Left ventricle myocardium (tissue), 1 donor: Measurements from ENCODE around the gene BIRC6.

DNA sequence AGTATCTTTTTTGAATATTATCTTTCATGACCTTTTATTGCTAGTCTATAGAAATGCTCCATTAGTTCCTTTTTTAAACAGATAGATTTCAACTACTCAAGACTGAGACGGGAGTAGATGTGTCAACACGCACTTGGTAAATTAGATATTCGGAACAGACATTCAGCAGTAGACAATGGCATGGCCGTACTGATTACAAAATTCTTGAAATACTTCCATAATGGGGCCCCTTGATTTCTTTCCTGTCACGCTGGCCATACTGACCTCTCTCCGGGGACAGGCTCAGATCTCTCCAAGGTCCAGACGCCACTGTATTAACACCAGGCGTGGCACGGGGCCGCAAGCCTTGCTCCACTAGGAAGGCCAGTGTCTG is 2.5 kb upstream of the EHD3 start:
- PRO-cap = unidirectional peak, plus-strand start at position 257 of the sequence; bidirectional peak, plus-strand start at position 285 of the sequence, minus-strand start at position 313 of the sequence

DNA sequence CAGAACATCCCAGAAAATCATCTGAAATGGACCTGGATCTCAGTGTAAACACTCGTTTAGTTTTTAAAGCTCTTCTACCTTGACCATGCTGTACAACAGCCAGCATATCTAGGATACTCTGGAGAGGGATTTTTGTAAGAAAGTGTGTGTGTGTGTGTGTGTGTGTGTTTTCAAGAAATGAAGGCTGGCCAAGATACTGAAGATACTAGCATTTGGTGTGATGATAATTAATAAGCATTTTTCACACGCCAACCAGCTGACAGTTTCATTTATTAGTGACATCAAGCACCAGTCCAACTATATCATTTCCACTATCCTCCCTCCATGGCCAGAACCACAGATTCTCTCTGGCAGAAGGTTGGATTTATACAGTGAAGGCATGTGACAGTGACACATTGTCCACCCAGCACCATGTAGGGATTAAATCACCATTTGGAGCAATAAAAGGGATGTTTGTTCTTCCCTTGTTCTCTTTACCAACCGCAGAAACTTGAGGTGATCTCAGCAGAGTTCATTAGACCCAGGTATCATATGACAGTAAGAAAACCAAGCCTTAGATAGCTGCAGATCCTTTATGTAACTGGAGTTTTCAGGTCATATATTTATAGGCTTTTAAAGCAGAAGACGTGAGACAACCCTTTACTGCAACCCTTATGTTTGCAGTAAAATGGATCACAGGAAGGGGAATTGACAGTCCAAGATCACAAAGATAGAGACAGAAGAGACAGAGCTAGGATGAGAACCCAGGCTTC is 80.3 kb downstream of the XDH start:
- PRO-cap = no peak

DNA sequence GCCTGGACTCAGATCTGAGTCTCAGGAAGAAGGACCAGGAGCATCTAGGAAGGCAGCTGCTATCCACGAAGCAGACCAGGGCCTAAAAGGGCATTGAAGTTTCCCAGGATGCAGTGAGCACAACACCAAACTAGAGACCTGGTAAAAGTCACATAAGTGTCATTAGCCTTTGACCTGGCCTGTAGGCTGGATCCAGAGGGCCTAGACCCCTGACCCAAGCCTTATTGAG is 127.2 kb upstream of the SRD5A2 start:
- PRO-cap = no peak

GRCh38 chr2:31907176-31907630 is 103.6 kb downstream of the MEMO1 start:
- PRO-cap = no peak

GRCh38 chr2:31941007-31941872 is 69.6 kb downstream of the MEMO1 start:
- PRO-cap = no peak

- PRO-cap = no peak
Observed at GRCh38 chr2:32235191-32235755, 29.4 kb downstream of the NLRC4 start.

- PRO-cap = no peak
Observed at GRCh38 chr2:32305394-32306282, 27.9 kb downstream of the YIPF4 start.

DNA sequence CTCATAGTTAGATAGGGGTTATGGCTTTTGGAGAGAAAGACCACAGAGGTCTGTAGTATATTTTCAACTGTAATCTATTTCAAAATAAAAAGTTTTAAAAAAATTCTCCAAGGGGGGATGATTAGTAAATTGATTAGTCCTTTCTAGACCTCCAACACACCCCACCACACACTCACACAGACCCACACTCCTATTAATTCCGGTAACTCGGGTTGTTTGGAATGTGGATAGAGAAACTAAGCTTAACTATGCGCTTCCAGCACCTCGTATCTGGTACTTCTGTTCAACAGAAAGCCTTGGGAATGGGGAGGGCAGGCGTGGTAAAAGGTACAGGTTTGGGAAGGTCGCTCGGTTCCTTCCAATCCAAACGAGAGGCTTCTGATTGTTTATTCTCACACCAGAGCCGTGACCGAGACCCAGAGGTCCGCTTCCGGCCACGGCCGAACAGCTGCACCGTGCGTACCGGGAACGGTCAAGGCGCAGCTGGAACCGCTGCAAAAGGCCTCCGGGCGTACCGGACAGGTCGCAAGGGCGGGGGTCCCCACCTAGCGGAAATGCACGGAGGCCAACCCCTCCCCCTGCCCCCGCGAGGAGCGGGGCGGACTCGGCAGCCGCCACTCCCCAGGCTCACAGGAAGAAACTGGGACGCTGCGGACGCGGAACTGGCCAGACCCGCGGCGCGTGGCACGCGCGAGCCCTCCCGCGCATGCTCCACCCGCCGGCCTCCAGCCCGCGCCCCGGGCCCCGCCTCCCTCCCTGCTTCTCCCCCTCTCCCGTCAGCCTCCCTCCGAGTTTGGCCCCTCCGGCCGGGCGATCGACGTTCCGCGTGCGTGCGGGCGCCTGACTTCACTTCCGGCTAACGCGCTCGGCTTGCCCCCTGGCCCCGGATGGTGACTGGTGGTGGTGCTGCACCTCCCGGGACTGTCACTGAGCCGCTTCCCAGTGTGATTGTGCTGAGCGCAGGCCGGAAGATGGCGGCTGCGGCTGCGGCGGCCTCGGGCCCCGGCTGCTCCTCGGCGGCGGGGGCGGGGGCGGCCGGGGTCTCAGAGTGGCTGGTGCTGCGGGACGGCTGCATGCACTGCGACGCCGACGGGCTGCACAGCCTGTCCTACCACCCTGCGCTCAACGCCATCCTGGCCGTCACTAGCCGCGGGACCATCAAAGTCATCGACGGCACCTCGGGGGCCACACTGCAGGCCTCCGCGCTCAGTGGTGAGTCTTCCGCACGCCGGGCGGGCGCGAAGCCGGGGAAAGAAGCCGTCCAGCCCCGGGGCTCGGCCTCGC is at the start of gene BIRC6:
Gene BIRC6, plus strand, starts transcription at position 749 of the 1,284 bp plus-strand sequence.
- PRO-cap = bidirectional peak, plus-strand start at position 942 of the sequence, minus-strand start at position 664 of the sequence

DNA sequence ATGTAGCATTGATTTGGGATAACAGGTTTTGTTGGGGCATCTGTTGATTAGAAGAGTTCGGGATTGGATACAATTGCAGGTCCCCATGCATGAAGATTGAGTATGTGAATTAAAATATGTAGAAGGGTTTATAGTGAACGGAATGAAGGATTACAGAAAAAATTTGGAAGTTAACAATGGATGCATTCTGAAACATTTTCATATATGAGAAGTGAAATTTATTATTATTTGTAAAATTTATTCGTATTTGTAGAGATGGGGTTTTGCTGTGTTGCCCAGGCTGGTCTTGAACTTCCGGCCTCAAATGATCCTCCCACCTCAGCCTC is 2.6 kb downstream of the BIRC6 start:
- PRO-cap = no peak

DNA sequence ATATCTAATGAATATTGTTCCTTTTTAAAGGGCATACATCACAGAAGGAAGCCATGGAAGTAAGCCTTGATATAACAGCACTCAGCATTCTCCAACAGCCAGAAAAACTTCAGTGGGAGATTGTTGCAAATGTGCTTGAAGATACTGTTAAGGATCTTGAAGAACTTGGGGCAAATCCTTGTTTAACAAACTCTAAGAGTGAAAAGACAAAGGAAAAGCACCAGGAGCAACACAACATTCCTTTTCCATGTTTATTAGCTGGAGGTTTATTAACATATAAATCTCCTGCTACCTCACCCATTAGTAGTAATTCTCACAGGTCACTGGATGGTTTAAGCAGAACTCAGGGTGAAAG is 57.9 kb downstream of the BIRC6 start:
- PRO-cap = no peak

DNA sequence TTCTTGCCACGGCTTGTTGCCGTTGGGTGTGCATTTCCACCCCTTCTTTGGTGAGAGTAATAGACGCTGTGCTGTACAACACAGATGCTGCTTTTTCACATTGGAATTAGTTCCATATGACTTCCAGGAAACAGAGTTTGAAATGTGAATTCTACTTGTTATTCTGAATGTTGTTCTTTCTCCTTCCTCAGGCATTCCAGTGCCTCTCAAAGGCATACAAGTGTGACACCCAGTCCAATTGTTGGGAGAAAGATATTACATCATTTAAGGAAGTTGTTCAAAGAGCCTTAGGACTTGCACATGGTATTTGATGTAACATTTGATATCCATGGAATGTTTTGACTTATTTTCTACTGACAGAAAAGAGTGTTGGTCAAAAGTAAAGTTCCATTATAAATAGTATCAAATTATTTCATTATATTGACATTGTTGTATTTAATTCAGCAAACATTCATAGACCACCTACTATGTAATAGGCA is 134.4 kb upstream of the LTBP1 start:
- PRO-cap = no peak

DNA sequence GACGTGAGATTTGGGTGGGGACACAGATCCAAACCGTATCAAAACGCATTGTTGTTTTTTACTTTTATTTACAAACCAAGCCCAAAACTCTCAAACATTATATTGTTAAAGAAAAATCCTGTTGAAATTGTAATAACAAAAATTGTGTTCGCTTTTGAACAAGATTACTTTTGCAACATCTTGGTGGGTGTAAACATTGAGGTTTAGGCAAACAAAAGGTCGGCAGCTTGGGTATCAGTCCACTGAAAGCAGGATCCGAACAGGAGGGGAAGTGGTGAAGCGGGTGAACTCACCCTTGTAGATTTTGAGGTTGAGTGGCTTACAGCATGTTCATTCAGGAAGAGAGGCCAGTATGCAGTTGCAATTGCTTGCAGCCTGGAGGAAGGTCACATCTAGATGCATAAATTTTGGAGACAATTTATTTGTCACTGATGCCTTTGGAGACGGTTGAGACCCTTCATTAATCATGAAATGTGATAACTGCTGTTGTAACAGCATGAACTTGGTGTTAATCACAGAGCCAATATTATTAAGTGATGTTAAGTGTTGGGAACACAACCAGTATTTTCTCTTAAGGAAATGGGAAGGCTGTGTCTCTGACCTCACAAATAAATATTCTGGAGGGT is 131.0 kb downstream of the LTBP1 start:
- PRO-cap = no peak

- PRO-cap = no peak
Observed at GRCh38 chr2:33212015-33212496, 264.4 kb upstream of the RASGRP3 start.

- PRO-cap = no peak
Observed at GRCh38 chr2:33214250-33214921, 262.1 kb upstream of the RASGRP3 start.

DNA sequence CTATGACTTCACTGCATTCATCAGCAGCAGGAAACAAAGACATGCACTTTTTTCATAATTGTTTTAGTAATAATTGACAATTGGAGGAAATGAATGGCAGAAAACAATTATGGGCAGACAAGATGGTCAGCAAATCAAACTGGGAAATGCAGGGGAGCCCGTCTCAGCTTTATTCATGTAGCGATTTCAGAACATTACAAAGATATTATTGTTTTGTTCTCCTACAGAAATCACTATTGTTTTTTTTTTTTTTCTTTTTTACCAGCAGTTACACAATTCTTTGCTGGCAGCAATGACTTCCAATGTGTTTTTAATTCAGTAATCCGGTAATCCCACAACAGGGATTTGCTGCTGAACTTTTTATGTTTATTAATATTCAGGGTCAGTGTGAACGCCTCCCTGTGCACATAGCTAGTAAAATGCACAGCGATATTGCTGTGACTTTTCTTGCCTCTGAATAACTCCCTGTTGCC is 33.8 kb upstream of the RASGRP3 start:
- PRO-cap = no peak

DNA sequence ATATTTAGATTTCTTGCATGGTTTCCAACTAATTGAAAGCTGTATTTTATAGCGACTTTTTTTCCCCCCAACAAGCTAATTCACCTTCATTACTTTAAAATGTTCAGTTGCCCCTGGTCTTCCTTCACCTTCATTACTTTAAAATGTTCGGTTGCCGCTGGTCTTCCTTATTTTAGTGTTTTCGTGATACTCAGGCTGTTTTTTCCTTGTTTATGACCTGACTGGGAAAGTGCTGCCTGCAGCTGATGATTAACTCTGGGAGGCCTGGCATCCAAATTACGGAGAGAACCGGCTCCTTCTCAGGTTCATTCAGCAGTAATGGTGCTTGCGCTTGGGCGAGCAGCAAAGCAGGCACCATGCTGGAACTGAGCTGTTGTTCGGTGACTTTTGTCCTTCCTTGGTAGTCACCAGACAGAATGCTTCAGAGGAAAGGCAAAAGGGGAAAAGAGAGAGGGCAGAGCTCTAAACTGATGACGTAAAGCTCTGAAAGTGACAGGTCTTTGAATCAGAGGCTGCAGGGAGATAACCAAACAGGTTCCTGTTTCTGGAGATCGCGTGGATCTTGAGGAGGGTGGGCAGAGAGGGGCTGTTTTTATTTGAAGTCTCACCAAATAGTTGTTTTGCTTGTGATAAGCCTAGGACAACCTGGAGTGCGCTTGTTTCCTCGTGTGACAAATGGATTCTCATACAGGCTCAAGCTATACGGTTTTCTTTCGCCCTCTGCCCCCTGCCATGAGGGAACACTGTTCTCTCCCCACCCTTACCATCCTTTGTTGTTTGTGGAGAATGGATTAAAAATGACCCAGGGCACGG is 1.0 kb downstream of the RASGRP3 start:
- PRO-cap = unidirectional peak, minus-strand start at position 418 of the sequence

DNA sequence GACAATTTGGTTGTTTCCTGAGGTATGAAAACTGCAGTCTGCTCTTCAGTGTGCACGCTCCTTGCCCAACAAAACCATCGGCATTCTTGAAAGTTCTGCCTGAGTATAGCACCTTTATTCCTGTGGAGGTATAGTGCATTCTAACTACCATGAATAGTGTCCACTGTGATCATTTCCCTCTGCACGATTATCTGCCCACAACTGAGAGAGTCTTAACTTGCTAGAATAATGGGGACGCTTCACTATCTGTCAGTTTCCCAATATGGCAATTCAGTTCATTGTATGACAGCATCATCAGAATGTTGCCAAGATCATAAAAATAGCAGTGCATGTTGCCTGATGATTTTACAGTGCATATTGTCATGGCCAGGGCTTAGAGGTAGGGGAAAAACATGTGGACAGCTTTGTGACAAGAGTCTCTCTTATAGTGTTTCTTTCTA is 6.0 kb downstream of the RASGRP3 start:
- PRO-cap = no peak

GRCh38 chr2:33530182-33531284 is 54.1 kb downstream of the RASGRP3 start:
- PRO-cap = no peak

DNA sequence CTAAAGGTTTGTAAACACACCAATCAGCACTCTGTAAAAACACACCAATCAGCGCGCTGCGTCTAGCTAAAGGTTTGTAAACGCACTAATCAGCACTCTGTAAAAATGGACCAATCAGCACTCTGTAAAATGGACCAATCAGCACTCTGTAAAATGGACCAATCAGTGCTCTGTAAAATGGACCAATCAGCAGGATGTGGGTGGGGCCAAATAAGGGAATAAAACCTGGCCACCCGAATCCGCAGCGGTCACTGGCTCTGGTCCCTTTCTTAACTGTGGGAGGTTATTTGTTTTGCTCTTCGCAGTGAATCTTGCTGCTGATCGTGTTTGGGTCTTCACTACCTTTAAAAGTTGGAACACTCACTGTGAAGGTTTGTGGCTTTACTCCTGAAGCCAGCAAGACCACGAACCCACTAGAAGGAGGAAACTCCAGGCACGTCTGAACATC is 198.5 kb upstream of the FAM98A start:
- PRO-cap = no peak

DNA sequence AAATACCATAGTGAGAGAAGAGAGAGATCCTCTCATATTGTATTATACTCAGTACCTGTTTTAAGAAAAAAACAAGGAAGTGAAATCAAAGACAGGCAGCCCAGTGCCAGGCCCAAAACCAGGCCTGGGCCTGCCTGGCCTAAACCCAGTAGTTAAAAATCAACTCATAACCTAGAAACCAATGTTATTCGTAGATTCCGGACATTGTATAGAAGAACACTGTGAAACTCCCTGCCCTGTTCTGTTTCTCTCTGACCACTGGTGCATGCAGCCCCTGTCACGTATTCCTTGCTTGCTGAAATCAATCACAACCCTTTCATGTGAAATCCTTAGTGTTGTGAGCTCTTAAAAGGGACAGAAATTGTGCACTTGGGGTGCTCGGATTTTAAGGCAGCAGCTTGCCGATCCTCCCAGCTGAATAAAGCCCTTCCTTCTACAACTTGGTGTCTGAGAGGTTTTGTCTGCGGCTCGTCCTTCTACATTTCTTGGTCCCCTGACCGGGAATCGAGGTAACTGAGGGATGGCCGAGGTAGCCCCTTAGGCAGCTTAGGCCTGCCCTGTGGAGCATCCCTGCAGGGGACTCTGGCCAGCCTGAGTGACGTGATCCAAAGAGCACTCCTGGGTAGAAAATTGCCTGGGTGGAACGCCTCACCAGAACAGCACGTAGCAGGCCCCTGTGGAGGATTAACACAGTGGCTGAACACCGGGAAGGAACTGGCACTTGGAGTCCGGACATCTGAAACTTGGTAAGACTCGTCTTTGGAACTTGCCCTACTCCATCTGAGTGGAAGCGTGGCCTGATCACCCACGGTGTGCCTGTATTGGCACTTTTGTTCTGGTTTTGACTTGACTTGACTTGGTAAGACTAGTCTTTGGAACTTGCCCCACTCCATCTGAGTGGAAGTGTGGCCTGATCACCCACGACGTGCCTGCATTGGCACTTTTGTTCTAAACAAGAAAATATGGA is 1078.4 kb upstream of the FAM98A start:
- PRO-cap = no peak